Cardiac muscle cell (in vitro differentiated cells and primary cell): ENCODE data around the gene ZFP82.

- RAMPAGE, long total RNA: no peak
- RRBS: no CpG with 5 or more reads among the region's 8 CpGs
Observed at GRCh38 chr19:36140318-36140559, 373 bp downstream of the CAPNS1 start.

DNA sequence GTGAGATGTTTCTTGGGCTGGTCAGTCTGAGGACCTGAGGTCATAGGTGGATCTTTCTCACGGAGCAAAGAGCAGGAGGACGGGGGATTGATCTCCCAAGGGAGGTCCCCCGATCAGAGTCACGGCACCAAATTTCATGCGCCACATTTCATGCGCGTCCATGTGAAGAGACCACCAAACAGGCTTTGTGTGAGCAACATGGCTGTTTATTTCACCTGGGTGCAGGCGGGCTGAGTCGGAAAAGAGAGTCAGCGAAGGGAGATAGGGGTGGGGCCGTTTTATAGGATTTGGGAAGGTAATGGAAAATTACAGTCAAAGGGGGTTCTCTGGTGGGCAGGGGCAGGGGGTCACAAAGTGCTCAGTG lies 8.2 kb upstream of the COX7A1 start:
- RAMPAGE, long total RNA: no peak
- RRBS: no CpG with 5 or more reads among the region's 11 CpGs

- RAMPAGE, long total RNA: no peak
- RRBS: no CpG with 5 or more reads among the region's 33 CpGs
Observed at GRCh38 chr19:36182548-36183894, 30.8 kb upstream of the COX7A1 start.

DNA sequence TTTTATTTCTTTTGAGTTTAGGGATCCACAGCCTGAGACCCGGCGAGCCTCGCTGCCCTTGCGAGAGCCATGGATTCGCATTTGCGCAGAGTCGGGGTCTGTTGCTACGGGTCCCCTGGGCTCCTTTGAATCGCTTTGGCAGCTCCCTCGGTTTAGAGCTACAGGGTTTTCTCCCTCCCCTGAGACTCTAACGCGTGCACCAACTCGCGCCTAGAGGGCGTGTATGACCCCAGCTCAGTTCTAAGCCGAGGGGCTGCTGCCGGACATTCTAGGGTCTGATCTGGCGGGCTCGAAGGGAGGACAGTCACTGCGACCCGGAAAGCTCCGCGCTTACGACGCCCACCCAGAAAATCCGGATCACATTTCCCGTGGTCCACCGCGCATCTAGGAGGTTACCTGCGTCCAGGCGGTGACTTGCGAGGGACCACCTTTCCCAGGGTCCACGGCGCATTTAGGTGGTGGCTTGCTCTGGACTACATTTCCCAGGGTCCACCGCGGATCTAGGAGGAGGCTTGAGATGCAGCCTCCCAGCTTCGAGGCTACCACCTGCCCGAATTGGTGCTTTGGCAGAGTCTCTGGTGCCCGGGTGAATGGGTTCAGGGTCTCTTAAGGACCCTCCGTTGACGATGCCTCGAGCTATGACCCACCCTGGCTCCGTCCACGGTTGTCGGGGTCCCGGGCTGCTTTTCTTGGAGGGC lies 30.3 kb downstream of the ZNF146 start:
- RAMPAGE, long total RNA: no peak
- RRBS: 2% methylated on average over 15 of the region's 46 CpGs

DNA sequence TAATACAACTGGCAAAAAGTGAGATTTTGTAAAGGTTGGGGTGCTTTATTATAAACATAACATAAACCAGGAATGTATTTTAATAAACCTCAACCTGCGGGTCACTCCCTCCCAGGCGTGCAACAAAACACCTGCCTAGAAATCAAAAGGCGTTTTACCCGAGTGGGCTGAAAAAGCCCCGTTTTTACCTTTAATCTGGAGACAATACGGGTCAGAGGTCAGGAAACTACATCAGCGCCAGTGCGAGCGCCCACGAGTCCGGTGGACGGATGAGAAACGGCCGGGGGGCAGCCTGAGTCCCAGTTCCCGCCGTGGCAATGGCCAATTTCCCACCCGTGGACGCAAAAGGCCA lies 47.8 kb downstream of the ZFP14 start:
- RAMPAGE, long total RNA: no peak
- RRBS: 1% methylated on average over 3 of the region's 18 CpGs

DNA sequence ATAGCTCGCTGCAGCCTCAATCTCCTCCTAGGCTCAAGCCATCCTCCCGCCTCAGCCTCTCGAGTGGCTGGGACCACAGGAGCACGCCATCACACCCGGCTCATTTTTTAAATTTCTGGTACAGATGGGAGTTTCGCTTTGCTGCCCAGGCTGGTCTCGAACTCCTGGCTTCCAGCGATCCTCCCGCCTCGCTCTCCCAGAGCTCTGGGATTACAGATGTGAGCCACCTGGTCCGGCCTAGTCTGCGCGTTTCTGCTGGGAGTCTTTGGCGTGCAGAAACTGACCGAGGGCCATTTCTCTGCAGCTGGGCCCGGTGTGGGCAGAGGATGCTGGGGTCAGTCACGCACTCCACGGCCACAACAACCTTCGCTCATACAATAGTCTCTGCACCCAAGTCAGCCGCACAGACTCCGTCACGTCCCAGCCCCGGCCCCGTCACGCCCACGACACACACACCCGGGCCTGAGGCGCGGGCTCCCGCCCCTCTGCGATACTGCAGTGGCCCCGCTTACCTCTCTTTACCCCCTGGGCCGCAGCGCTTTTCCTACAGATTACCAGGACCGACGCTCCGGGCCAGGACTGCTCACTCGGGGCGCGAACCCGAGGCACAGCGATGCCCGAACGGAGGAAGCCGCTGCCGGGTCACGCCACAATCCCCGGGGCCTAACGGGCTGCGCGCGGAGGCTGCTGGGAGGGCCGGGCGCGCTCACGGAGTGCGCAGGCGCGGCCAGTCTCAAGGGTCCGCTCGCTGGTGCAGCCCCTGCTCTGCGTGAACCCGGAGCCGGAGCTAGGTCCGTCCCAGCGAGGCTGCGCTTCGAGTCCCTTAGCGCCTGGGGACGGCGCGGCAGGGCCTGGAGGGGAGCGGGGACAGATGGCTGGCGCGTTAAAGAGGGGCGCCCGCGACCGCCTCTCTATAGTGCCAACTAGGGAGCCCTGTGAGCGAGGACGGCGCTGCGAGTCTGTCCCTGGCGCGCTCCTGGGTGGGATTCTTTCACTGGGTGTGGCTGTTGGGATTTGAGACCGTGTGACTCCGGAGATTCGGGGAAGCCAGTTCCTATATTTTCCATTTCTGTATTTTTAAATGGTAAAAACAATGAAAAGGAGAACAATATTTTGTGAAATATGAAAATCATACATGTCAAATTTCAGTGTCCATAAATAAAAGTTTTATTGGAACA lies at the start of gene ZFP82:
Gene ZFP82, minus strand, starts transcription at position 665 of the 1,178 bp plus-strand sequence.
- RAMPAGE, long total RNA: start-site peak on the minus strand centred at position 625 of the sequence, 91 bp wide, 406 and 357 reads in 2 replicates
- RRBS: 2% methylated on average over 39 of the region's 88 CpGs

- RAMPAGE, long total RNA: no peak
- RRBS: no CpG with 5 or more reads among the region's 1 CpG
Observed at GRCh38 chr19:36689262-36689705, 1.9 kb downstream of the ZNF567 start.

DNA sequence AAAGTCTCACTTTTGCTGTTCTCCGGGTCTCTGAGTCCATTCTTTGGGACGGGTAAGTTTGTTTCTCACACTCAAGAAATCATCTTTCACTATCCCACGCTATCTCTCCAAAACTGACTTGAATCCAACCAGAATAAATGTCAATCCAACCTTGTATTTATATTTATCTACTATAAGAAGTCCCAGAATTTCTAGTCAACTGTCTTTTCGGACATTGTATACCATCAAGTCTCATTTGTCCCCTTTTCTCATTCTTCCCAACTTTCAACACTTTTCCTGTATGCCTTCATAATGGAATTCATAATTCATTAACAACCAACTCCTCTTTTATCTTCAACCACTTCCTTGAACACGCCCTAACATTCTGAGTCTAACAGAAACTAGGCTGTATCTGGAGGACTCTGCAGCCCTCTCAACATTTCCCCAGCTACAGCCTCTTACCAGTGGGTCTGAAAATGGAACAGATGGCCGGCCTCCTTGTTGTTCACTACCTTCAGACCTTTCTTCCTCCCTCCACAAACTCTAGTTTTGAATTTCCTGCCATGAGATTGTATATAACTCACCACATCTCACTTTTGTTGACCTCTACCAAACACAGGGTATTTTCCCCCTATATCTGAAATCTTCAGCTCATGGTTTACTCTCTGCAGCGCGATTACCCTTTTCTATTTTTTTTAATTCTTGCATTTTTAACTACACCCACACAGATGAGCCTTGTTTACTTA lies 1.1 kb downstream of the ZNF790 start:
- RAMPAGE, long total RNA: no peak
- RRBS: no CpG with 5 or more reads among the region's 8 CpGs

- RAMPAGE, long total RNA: no peak
- RRBS: no CpG with 5 or more reads among the region's 3 CpGs
Observed at GRCh38 chr19:36851597-36851825, 835 bp downstream of the ZNF345 start.

DNA sequence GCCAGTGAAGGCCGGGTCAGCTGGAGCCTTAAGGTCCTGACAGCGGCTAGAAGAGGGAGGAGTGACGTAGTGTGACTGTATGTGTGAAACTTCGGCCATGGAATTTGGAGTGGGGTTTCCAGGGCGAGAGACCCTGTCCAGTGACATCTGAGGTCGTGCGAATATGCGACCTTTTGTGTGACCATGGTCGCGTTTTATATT lies 303 bp upstream of the ZNF569 start:
- RAMPAGE, long total RNA: no peak
- RRBS: 0% methylated on average over 1 of the region's 10 CpGs

- RAMPAGE, long total RNA: no peak
- RRBS: 3% methylated on average over 2 of the region's 44 CpGs
Observed at GRCh38 chr19:37654398-37655316, 608 bp downstream of the ZFP30 start.

DNA sequence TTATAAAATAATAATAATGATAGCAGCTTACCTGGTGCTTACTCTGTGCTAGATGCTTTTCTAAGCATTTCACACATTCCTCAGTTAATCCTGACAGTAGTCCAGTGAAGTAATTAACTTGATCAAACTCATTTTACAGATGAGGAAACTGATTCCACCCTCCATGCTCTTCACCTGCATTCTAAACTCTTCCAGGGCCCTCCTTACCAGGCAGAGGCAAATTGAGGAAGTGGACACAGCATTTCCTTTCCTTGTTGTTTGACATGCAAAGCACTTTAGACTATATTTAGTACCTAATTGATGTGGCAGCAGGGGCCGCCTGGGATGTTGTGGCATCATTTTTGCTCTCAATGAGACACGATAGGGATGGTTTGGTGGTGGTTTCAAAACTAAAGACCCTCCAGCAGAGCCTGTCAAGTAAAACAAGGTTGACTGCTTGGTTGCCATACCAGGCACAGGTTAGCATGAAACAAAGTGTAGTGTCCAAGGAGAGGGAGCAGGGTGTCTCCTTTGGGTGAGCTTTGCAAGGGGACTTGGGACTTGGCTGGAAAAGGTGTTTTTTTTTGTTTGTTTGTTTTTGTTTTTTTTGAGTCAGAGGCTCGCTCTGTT lies 7.9 kb downstream of the SIPA1L3 start:
- RAMPAGE, long total RNA: no peak
- RRBS: no CpG with 5 or more reads among the region's 3 CpGs

- RAMPAGE, long total RNA: no peak
- RRBS: 0% methylated on average over 6 of the region's 21 CpGs
Observed at GRCh38 chr19:37999019-37999959, 92.3 kb downstream of the SIPA1L3 start.

DNA sequence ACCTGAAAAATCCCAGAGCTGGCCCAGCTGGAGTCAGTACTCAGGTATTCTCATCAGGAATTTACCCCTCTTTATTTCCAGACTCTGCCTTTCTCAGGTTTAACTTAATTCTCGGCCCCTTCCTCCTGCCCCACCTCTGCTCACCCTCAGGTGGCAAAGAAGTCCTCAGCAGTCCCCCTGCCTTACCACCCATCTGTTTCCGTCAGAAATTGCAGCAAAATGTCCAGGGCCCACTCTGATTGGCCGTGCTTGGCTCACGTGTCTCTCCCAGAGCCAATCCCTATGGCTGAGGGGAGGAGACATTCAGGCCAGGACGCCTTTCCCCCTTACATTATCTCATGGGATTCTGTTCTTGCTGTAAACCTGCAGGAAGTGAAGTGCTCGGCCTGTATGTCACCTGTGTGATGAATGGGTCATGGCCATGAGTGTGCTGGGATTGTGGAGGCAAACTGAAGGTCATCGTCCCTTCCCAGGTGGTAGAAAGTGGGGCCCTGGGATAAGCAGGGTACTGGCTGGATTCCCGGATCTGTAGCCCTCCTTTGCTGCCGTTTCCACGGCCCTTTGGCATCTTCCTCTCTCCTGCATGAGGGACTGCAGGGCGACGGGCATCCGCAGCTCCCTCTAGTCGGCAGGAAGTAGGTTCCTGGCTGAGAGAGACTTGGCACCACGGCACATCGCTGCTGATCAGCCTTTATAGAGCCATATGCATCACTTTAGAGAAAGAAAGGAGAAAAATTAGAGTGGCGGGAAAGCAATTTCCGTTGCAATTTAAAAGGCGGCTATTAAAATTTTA lies 118.1 kb downstream of the SIPA1L3 start:
- RAMPAGE, long total RNA: no peak
- RRBS: no CpG with 5 or more reads among the region's 19 CpGs

DNA sequence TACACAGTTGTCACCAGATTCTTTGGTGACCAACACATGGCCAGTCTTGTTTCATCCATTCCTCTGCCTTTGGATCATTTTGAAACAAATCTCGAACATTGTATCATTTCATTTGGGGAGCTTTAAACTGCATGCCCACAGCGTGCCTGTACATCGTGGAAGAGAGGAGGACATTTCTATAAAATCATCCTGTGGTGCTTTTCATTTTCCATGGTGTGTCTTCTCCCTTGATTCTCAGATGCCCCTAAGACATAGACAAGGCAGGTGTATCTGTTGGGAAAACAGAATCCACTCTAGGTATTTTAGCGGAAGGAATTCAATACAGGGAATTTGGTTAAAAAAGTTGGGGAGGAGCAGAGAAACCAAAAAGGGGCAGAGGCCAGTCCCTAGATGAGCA lies 145.0 kb downstream of the SIPA1L3 start:
- RAMPAGE, long total RNA: no peak
- RRBS: no CpG with 5 or more reads among the region's 4 CpGs

DNA sequence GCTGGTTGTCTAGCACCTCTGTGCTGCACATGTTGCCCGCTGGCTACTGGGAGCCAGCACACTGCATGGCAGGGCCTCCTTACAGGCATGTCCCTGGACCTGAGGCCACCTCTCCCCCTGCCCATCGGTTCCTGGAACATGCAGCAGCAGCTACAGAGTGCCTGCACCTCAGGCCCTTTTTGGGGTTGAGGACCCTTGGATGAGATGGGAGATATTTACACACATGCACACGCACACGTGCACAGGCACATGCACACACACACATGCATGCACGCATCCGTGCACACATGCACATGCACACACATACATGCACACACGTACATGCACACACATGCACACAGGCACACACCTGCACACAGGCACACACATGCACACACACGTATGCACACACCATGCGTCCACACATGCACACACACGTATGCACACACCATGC lies 112.4 kb downstream of the DPF1 start:
- RAMPAGE, long total RNA: no peak
- RRBS: no CpG with 5 or more reads among the region's 10 CpGs

GRCh38 chr19:38303576-38303990 lies 468 bp upstream of the C19orf33 start:
- RAMPAGE, long total RNA: no peak
- RRBS: no CpG with 5 or more reads among the region's 14 CpGs

GRCh38 chr19:38335487-38335737 lies 218 bp upstream of the CATSPERG start:
- RAMPAGE, long total RNA: no peak
- RRBS: no CpG with 5 or more reads among the region's 12 CpGs

- RAMPAGE, long total RNA: no peak
- RRBS: no CpG with 5 or more reads among the region's 5 CpGs
Observed at GRCh38 chr19:38401059-38401591, 1.8 kb upstream of the FAM98C start.

GRCh38 chr19:38412790-38413334 lies 10.0 kb downstream of the FAM98C start:
- RAMPAGE, long total RNA: no peak
- RRBS: 9% methylated on average over 3 of the region's 13 CpGs